Right lobe of liver (tissue), 4 donors: ENCODE measurements around a stretch of chr6.

DNA sequence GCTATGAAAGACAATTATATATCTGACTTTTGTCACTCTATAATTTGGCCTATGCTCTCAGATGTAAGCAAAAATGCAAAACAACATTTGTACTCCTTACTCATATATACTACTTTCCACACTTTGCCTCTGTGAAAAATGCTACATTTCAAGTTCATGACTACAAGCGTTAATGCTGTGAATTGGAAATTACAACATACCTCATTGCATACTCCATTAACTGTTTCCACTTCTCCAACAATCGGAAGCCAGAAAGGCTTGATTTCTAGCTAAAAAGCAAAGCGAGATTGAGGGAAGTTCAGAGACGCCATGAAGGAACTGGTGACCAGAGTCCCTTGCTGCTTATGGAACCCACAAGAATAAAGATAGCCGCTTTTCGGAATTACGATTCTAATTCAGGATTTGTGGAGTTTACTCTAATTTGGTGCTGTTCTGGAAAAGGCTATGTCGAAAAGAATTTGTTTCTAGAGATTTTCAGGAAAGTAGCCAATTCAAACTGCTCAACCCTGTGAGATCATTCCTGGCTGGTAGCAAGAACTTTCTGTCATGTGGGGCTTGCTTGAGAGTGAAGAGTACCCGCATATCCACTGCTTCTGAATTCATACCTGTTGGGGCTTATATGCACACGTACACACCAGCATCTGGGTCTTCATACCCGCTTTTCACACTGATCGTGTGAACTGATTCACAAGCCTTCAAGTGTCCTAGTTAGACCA lies 98.0 kb upstream of the CITED2 start:
- PRO-cap, 4 experiments = peak in 2 of 4 experiments; most common plus-strand start position 547 of the sequence (in 2)
- RAMPAGE, long total RNA, 2 experiments = no peak in any of the 2 experiments

DNA sequence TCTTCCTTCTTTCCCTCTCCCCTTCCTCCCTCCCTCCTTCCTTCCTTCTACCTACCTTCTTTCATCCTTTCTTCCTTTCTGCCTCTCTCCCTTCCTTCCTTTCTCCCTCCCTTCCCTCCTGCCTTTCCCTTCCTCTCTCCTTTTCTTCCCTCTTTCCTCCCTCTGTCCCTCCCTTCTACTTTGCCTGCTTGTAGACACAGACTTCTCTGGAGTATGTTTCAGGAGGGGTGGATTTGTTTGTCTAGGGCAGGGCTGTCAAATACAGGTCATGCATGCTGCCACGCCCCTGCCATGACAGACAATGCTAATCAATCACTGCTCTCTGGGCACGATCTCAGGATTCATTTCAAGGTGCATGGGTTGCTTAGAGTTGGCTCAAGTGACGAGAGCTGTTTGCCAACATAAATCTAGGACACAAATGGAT lies 281.6 kb upstream of the CITED2 start:
- PRO-cap, 4 experiments = peak in 2 of 4 experiments; most common plus-strand start position 329 of the sequence (in 1); most common minus-strand start position 208 of the sequence (in 2)
- RAMPAGE, long total RNA, 2 experiments = no peak in any of the 2 experiments

GRCh38 chr6:139732384-139732916 lies 358.0 kb upstream of the CITED2 start:
- PRO-cap, 4 experiments = peak in 1 of 4 experiments; most common minus-strand start chr6:139732611 (in 1)
- RAMPAGE, long total RNA, 2 experiments = no peak in any of the 2 experiments

- PRO-cap, 4 experiments = no peak in any of the 4 experiments
- RAMPAGE, long total RNA, 2 experiments = no peak in any of the 2 experiments
Observed at GRCh38 chr6:139778668-139779284, 404.3 kb upstream of the CITED2 start.

- PRO-cap, 4 experiments = no peak in any of the 4 experiments
- RAMPAGE, long total RNA, 2 experiments = no peak in any of the 2 experiments
Observed at GRCh38 chr6:139888795-139889189, 514.3 kb upstream of the CITED2 start.

DNA sequence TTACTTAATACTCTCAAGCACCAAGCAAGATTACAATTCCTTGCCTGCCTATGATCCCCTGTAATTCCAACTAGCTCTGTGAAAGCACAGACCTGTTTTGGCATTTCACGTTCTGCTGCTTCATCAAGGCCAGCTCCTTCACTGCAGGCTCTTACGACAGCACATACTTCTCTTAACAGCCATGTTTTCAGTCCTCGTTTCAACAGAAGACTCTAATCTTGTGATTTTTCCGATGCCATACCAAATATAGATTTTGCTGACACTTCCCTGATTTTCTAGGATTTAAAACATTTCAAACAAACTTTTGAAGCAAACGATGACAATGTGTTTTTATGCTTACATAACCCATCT lies 616.4 kb upstream of the CITED2 start:
- PRO-cap, 4 experiments = no peak in any of the 4 experiments
- RAMPAGE, long total RNA, 2 experiments = no peak in any of the 2 experiments

DNA sequence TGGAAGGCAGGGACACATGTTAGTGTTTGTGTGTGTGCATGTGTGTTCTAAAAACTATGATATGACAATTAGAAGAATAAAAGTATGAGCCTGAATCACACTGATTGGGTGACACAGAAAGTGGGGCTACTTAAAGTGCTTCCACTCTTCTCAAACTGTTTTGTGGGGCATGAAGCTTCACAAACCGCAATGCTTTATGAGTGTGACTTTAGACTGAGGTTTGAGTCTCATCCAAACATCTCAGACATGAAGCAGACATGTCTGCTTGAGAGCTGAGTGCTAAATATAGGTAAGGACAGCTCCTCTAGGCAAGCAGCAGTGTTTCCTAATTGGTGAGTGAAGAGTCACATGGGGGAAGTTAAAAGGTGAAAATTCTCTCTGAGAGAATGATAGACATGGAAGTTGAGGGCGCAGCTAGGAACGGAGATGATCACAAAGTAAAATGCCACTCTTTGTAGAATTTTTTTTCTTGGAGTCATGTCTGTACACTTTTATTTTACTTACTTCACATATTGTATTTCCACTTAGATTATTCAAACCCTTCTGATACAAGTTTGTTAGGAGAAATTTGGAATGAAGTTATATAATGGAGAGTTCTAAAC lies 727.0 kb upstream of the CITED2 start:
- PRO-cap, 4 experiments = no peak in any of the 4 experiments
- RAMPAGE, long total RNA, 2 experiments = no peak in any of the 2 experiments

DNA sequence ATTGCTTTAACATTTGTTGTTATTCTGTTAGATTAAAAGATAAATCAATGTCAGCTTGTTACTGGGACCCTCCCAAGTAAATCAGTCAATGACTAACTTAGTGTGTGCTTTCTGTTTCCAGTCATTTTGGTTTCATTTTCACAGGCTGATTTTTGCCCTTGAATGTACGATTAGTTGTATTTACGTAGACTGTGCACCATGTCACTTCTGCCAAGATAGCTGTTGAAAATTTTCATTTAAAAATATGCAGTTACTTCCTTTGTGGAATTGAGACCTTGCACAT lies 944.7 kb upstream of the CITED2 start:
- PRO-cap, 4 experiments = peak in 3 of 4 experiments; most common plus-strand start position 177 of the sequence (in 2); most common minus-strand start position 90 of the sequence (in 3)
- RAMPAGE, long total RNA, 2 experiments = no peak in any of the 2 experiments

GRCh38 chr6:140320363-140320869 lies 946.0 kb upstream of the CITED2 start:
- PRO-cap, 4 experiments = peak in 2 of 4 experiments; most common minus-strand start chr6:140320582 (in 2)
- RAMPAGE, long total RNA, 2 experiments = no peak in any of the 2 experiments

- PRO-cap, 4 experiments = no peak in any of the 4 experiments
- RAMPAGE, long total RNA, 2 experiments = no peak in any of the 2 experiments
Observed at GRCh38 chr6:141421385-141421860, 711.3 kb upstream of the GJE1 start.

GRCh38 chr6:141877357-141877972 lies 255.3 kb upstream of the GJE1 start:
- PRO-cap, 4 experiments = peak in 1 of 4 experiments; most common plus-strand start chr6:141877738 (in 1)
- RAMPAGE, long total RNA, 2 experiments = start-site peak on the plus strand in 1 of 2 experiments, at chr6:141877576-141877593 at its widest, 11 reads per replicate

DNA sequence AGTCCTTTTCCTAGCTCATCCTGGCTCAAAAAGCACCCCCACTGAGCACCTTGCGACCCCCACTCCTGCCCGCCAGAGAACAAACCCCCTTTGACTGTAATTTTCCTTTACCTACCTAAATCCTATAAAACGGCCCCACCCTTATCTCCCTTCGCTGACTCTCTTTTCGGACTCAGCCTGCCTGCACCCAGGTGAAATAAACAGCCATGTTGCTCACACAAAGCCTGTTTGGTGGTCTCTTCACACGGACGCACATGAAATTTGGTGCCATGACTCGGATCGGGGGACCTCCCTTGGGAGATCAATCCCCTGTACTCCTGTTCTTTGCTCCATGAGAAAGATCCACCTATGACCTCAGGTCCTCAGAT lies 116.9 kb upstream of the GJE1 start:
- PRO-cap, 4 experiments = no peak in any of the 4 experiments
- RAMPAGE, long total RNA, 2 experiments = no peak in any of the 2 experiments

DNA sequence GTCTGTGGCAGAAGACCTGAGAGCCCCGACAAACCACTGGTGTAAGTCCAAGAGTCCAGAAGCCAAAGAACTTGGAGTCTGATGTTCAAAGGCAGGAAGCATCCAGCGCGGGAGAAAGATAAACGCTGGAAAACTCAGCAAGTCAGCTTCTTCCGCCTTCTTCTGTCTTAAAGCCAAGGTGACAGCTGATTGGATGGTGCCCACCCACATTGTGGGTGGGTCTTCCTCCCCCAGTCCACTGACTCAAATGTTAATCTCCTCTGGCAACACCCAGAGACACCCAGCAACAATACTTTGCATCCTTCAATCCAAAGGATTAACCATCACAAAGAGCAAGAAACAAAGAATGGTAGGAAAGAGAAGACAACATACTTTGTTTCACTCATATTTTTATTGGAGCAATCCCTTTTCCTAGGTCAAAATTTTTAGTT lies 102.4 kb upstream of the GJE1 start:
- PRO-cap, 4 experiments = no peak in any of the 4 experiments
- RAMPAGE, long total RNA, 2 experiments = no peak in any of the 2 experiments

DNA sequence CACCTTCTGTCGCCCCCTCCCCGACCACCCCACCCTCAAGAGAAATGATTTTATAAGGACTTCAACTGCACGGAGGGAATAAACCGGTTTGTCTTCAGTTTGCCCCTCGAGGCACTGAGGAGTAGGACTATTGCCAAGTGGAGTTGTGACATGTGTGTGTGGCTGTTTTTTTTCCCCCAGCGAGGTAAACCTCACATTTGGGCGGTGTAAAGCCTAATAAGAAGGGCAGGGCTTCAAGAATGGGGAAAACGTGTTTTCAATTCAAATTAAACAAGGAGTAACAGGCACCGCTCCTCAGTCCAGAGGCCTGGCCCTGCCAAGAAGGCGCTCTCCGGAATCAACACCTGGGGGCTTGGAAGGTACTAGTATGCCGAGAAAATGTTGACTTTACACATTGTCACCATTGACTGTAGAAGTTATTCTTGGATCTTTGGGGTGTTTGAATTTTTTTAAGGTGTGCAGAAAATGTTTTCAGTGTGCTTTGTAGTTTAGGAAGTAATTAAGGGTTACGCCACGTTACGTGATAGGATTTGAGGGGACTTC lies 645 bp downstream of the ADGRG6 start:
- PRO-cap, 4 experiments = peak in 4 of 4 experiments; most common plus-strand start position 264 of the sequence (in 2); most common minus-strand start position 116 of the sequence (in 3)
- RAMPAGE, long total RNA, 2 experiments = start-site peak on the plus strand in 2 of 2 experiments, centred at positions 238 to 247 of the sequence, 358 to 466 reads per replicate

DNA sequence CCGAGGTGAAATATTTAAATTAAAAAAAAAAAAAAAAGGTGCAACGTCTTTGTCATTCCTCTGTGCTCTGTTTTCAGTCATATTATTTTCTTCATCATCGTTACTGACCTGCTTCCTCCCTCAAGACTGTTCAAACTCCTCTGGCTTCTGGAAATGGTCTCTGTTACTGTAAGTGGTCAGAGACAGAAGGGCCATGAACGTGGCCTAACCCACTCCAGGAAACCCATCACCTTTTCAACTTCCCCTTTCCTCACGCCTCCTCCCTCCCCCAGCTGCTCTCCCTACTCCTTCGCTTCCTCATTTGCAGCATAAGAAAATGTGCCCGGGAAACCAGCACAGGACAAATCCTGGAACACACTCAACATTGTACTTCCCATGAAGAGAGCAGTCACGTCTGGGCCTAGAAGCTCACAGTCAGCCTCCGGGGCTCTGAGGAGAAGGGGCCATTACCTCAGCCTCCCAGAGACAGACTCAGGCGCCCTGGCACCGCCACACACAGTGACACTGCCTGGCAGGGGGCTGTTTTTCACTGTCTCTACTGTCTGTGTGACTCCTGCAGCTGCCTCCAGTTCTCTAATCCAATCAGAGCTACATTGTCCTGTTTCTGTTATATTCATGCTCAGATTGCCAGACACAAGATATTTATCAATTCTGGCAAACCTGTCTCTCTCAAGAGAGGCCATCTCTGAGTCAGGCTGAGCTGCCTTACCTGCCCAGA lies 242.4 kb downstream of the HIVEP2 start:
- PRO-cap, 4 experiments = peak in 4 of 4 experiments; most common plus-strand start position 387 of the sequence (in 4); most common minus-strand start position 142 of the sequence (in 3)
- RAMPAGE, long total RNA, 2 experiments = no peak in any of the 2 experiments

- PRO-cap, 4 experiments = no peak in any of the 4 experiments
- RAMPAGE, long total RNA, 2 experiments = no peak in any of the 2 experiments
Observed at GRCh38 chr6:142850598-142851182, 94.3 kb downstream of the HIVEP2 start.

GRCh38 chr6:142903676-142904408 lies 41.1 kb downstream of the HIVEP2 start:
- PRO-cap, 4 experiments = no peak in any of the 4 experiments
- RAMPAGE, long total RNA, 2 experiments = no peak in any of the 2 experiments

DNA sequence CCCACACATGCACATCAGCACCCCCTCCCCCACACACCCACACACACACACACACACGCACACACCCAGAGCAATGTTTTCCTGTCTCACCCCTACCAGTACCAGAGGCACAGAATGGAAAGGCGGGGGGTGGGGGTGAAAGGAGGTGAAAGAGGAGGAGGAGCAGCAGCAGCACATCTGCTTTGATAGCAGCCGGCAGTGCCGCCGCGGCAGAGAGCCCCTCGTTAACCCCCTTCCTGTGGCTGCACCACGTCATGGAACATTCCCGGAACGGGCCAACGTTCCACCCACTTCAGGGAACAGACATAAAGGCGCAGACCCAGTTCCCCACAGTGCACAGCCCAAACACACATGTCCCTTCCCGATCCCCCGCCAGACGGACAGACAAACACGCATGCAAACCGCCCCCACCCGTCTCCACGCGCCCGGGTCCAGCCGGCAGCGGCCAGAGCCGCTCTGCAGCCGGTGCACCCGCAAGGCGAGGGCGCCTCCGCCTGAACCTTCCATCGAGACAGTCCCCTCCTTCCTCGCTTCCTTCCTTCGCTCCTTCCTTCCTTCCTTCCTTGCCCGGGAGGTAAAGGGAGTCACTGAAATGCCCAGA lies 486 bp downstream of the HIVEP2 start:
- PRO-cap, 4 experiments = peak in 4 of 4 experiments; most common plus-strand start position 322 of the sequence (in 4); most common minus-strand start position 200 of the sequence (in 4)
- RAMPAGE, long total RNA, 2 experiments = no peak in any of the 2 experiments

- PRO-cap, 4 experiments = peak in 2 of 4 experiments; most common plus-strand start chr6:142945581 (in 1); most common minus-strand start chr6:142945860 (in 1)
- RAMPAGE, long total RNA, 2 experiments = no peak in any of the 2 experiments
Observed at GRCh38 chr6:142945324-142946245, 609 bp upstream of the HIVEP2 start.

- PRO-cap, 4 experiments = peak in 3 of 4 experiments; most common plus-strand start chr6:143054708 (in 3)
- RAMPAGE, long total RNA, 2 experiments = no peak in any of the 2 experiments
Observed at GRCh38 chr6:143054550-143054887, 6.2 kb upstream of the AIG1 start.